Temporal lobe (tissue), 2 donors: ENCODE measurements around the gene PPIF.

- RAMPAGE, long total RNA, result no peak
Observed at GRCh38 chr10:79221019-79221580, 126.2 kb upstream of the PPIF start.

GRCh38 chr10:79244212-79245383 lies 102.7 kb upstream of the PPIF start:
- RAMPAGE, long total RNA, result no peak

GRCh38 chr10:79245384-79246048 lies 101.8 kb upstream of the PPIF start:
- RAMPAGE, long total RNA, result no peak

DNA sequence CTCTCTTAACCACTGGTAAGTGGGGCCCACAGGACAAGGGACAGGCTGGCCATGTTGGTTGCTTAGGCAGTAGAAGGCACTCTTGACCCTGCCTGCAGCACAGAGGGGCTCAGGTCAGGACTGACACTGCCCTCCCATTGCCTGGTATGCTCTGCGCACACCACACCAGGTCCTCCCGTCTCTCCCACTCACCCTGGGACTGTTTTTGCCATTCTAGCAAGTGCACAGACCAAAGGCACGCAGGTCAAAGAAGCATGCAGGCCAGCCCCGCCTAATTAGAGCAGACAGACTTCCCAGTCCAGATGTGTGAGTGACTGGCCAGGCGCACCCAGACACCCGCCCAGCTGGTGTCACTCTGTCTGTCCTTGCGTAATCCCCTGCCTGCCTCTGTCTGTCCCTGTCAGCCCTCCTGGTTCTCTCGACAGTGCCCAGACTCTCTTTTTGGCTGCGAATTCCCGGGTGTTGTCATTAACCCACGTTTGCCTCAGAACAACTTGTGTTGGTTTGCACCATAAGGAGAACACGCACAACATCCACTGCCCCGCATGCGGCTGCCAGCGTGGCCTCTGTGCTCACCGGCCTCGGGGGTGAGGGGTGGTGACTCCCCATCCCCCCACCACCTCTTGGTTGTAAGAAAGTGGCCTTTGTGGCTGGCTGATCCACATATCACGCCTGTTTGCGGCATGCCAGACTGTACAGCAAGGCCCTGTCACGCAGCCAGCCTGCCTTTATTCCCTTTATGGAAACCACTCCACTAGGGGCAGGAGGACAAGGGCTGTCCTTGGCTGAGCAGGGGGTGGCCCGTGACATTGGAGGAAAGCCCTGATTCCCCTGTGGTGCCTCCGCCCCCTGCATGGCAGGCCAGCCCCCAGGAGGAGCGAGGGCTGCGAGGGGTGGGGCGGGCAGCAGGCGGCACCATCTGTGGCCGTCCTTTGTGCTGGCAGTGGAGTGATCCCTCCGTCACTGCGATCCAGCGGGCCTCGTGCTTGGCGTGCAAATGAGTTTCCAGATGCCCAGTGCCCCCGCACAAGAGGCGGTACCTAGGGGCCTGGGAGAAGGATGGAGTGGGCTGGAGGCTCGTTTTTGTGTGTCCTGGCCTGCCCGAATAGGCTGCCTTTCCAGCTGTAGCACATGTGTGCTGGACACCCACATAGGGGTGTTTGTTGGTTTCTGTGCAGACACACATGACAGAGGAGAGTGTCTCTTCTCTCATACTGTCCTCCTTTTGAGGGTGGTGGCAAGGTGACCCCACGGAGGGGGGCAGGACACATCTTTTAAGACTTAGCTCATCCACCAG lies 72.8 kb upstream of the PPIF start:
- RAMPAGE, long total RNA, result no peak

- RAMPAGE, long total RNA, result no peak
Observed at GRCh38 chr10:79284837-79285884, 62.1 kb upstream of the PPIF start.

DNA sequence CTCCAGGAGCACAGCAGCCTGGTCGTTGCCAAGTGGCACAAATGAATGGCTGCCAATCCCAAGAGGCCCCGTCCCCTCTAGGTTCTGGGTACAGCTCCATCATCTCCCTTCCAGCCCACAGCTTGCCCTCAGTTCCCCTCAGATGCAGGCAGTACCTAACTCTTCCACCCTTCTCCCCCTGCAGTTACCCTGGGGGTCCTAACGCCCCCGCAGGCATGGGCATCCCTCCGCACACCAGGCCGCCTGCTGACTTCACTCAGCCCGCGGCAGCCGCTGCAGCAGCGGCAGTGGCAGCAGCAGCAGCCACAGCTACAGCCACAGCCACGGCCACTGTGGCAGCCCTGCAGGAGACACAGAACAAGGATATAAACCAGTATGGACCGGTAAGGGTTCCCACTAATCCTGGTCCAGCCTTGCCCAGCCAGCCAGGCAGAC lies 55.3 kb upstream of the PPIF start:
- RAMPAGE, long total RNA, result no peak

GRCh38 chr10:79310395-79311383 lies 36.6 kb upstream of the PPIF start:
- RAMPAGE, long total RNA, result no peak

- RAMPAGE, long total RNA, result no peak
Observed at GRCh38 chr10:79320813-79321561, 26.3 kb upstream of the PPIF start.

GRCh38 chr10:79346988-79347797 lies at the start of gene PPIF:
Gene PPIF, plus strand, starts transcription at chr10:79347469.
- RAMPAGE, long total RNA, result no peak

DNA sequence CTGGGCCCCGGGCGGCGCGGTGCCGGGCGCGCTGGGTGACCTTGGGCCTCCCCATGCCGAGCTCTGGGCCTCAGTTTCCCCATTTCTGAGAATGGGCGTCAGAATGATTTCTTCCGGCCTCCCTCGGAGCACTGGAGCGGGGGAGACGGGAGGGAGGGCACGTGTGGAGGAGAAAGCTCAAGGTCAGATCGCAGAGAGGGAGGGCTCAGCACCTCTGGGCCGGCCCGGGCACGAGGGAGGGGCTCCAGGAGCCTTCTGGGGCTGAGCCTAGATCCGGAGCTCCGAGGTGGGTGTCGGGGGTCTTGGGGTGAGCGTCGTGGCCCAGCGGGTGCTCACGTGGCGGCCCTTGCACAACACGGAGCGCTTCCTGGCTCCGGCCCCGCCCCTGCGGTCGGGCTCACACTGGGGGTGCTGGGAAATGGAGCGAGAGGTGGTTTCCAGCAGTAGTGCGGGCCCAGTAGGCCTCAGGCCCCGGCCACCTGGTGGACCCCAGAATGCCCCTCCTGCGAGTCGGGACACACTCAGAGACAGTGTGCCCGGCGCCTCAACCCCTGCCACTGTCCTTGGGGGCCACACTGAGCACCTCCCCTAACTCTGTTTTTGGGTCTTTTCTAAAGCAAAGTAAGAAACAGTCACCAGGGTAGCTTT lies 653 bp downstream of the PPIF start:
- RAMPAGE, long total RNA, result no peak

GRCh38 chr10:79352804-79353573 lies 5.7 kb downstream of the PPIF start:
- RAMPAGE, long total RNA, result no peak

DNA sequence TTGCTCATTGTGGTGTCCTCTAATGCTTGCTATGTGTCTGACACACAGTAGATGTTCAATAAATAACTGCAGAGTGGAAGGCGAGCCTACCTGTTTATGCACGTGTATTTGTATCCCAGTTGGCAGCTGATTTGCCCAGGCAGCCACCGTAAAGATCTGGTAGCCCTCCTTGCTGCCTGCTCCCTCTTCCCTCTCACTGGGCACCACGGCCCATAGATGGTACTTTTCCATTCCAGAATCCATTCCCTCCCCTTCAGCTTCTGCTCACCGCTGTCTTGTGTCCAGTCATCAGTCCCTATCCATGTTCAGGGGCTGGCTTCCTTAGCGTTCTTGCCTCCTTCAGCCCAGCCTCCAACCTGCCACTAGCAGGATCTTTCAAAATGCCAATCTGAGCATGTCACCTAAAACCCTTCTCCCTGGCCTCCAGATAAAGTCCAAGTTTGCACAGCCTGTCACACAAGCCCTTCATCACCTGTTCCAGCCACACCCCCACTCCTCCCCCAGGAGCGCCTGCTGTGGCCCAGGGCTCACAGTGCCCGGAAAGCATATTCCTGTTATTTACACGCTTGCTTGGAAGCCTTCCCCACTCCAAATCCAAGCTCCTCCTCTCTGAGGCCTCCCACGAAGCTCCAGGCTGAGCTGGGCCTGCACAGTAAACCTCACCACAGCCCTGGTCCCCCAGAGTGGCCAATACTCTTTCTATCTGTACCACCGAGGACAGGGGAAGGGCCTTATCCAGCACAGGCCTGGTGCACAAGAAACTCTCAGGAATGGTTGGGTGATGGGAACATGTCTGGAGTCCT lies 21.0 kb downstream of the ZCCHC24 start:
- RAMPAGE, long total RNA, result no peak

- RAMPAGE, long total RNA, result no peak
Observed at GRCh38 chr10:80126741-80127238, 5.7 kb upstream of the PLAC9 start.

DNA sequence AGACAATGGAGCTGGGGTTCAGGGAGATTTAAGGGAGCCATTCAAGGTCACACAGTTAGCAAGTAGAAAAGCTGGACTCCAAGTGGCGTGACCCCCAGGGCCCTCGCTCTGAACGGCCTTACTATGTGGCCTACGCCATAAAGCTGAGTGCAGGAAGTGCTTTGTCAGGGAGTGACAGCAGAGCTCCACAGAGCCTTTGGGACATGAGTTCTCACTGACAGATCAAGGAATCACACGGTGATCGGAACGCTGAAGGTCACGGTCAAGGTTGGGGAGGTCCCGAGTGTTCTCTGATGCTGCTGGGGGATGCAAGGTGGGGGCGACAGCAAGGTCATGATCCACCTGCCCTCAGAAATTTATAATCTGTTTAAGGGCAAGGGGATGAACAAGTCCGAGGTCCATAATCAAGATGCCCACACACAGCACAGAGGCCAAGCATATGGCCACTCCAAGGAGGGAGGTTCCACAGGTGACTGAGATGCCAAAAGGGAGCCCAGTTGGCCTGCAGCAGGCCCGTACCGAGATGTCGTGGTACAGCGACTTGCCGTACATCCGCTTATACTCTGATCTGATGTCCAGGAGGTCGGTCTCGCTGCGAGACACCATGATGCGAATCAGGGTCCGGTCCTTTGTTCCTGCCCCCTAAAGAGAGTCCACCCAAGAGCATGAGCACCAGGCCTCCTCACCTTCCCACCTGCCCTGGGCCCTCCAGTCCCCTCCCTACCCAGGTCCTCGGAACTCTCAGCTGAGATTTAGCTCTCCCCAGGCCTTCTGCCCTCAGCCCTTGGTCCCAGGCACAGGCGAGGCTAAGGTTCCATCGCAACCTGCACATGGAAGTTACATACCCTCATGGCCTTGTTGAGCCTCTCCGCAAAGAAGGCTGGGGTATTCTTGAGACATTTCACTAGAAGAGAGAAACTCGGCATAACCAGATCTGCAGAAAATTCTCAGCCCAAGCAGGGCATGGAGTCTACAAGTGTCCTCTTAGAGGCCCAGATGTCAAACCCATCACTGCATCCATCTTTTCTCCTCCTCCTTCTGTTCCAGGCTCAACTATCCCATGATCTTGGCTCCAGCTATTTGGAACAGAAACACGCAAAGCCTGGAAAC lies 24.9 kb downstream of the PLAC9 start:
- RAMPAGE, long total RNA, result no peak

- RAMPAGE, long total RNA, result no peak
Observed at GRCh38 chr10:80160492-80161193, 28.1 kb downstream of the PLAC9 start.

DNA sequence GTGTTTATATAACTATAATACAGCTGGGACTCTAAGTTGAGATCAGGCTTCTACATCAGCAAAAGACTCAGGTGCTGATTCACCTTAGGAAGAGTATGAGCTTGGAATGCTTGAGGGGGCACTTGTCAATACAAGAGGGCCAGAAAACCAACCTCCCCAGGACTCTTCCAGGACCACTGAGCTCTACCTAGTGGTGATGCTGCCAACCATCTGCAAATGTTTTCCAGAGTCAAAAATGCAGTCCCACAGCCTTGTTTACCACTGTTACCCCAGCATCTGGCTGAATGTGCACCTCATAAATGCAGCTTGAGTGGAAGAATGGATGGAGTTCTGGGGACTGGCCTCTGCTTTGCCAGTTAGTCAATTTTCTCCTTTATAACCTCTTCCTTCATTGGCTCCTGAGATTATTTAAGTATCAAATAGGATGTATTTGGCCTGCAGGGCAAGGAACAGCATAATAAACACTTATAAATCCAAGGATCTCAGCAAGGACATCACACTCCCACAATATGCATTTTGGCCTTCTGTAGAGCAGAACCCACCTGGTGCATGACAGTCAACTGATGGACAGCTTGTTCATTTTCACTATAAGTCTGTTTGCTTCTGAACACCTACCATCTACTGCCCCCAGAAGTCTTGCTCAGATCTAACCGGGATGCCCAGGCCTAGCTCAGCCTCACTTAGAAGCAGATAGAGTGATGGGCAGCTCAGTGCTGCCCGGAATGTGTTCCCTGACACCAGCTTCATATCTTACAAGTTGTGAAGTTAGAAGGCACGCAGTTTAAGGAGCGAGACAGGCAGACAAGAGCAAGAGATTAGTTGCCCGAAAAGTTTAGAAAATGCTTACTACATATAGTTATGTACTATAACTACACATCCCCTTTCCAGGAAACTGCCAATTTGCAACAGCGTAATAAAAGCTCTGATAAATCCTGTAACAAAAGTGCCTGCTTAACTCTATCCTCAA lies 20.5 kb downstream of the ANXA11 start:
- RAMPAGE, long total RNA, result no peak

GRCh38 chr10:80187815-80188683 lies 17.3 kb downstream of the ANXA11 start:
- RAMPAGE, long total RNA, result no peak

GRCh38 chr10:80273989-80274219 lies 15.6 kb downstream of the MAT1A start:
- RAMPAGE, long total RNA, result no peak

DNA sequence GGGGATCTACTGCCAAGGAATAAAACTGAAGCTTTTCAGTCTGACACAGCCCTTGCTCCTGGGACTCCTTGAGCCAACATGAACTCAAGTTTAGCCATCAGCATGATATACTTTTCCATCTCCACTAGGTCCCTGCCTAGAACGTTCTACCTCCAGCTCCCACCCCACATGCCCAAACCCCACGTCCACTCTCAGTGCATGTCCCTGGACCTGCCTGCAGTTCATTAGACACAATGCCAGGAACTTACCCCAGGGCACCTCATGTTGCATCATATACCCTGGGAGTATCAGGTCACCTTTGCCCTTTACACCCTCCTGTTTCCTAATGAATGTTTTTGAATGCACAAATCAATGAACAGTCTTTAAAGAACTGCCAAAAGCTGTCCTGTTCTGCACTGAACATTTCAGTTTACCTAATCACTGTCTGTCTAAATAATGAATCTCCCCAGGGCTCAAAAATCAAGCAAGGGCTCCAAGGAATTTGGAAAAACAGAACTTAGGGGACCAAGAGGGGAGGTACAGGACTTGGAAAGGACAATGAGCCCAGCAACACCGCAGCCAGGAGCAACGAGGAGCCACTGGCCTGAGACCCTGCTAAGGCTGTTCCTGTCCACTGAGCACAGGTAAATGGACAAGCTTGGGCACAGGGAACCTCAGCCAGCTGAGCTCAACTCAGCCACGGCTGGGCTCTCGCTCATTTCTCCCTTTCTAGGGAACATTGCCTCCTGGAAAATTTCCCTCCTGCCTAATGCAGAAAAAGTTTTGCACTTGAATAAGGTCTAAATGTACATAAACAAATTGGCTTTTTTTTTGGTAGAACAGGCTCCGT lies 7.5 kb downstream of the MAT1A start:
- RAMPAGE, long total RNA, result no peak

GRCh38 chr10:80357600-80358079 lies 1.1 kb downstream of the DYDC2 start:
- RAMPAGE, long total RNA, result no peak